MCF 10A (cell line): Measurements from ENCODE around the genes H1-5 and ZKSCAN4.

DNA sequence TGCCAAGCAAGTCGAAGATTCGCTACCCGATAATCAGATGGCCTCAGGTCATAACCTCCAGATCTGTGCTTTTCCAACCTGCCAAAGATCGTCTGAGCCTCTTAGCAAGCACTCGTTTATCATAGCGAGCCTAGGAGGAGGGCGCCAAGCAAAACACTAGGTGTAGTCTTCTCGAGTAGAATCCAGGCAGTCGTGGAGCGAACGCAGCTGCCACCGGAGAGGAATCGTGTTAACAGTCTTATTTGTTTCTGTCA, 21.0 kb upstream of the POM121L2 start:
- PRO-cap: bidirectional peak, plus-strand start at position 187 of the sequence, minus-strand start outside the sequence
- RRBS: no CpG with 5 or more reads among the region's 13 CpGs

DNA sequence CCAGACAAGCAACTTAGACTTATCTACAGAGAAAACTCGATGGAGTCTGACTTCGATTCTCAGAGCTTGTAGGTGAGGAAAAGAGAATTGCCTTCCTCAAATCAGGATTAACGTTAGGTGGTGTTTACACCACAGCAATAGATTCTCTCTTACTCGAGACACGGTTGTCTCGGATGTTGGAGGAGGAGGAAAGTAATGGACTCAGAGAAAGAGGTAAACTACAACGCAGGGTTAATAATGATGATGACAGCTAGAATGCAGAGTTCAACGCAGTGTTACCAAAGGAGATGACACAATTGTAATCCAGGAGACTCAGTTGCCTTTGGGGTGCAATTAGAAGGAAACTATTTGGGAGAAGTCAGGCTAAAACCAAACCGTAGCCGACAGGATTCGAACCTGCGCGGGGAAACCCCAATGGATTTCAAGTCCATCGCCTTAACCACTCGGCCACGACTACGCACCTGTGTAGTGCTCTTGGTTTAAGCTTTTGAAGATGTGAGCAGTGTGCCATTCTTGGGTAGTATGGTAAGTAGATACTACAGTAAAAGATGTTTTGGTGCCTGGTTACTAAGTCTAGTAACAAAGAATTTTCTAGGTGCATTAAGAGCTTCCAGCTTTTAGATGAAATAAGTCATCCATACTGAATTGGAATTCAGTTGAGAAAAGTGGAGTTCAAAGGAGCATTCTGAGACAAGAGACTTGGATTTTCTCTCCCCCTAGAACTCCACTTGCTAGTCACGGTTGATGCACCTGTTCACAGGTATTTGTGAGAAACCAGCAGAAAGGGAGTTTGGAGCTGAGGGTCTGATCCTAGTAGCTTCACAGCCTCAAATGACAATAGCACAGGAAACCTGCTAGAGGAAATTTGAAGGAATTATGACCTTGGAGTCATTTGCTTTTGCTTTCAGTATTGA, 32.8 kb upstream of the ZNF184 start:
- PRO-cap: bidirectional peak, plus-strand start at position 510 of the sequence, minus-strand start at position 463 of the sequence
- RRBS: no CpG with 5 or more reads among the region's 18 CpGs

- PRO-cap: no peak
- RRBS: no CpG with 5 or more reads among the region's 19 CpGs
These were observed 71.3 kb upstream of the ZNF184 start for GRCh38 chr6:27544223-27544645.

GRCh38 chr6:27553042-27553948, 80.4 kb upstream of the ZNF184 start:
- PRO-cap: bidirectional peak, plus-strand start at chr6:27553479, minus-strand start at chr6:27553186; bidirectional peak, plus-strand start at chr6:27553487, minus-strand start at chr6:27553500
- RRBS: no CpG with 5 or more reads among the region's 24 CpGs

DNA sequence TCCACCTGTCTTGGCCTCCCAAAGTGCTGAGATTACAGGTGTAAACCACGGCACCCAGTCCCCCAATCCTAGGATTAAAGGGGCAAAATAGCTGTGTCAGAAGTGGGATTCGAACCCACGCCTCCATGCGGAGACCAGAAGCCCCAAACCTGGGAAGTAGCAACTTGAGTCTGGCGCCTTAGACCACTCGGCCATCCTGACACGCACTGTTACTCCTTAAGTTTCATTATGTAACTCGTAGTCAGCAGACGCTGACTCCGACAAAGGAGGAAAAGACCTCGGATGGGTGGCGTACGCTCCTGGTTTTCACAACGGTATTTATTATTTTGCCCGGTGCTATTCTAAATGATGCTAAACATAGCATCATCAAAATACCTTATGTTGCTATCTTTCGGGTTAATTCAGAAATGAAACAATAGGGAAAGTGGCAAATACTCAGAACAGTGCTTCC, 129.6 kb upstream of the ZNF184 start:
- PRO-cap: unidirectional peak, minus-strand start at position 205 of the sequence
- RRBS: no CpG with 5 or more reads among the region's 16 CpGs

DNA sequence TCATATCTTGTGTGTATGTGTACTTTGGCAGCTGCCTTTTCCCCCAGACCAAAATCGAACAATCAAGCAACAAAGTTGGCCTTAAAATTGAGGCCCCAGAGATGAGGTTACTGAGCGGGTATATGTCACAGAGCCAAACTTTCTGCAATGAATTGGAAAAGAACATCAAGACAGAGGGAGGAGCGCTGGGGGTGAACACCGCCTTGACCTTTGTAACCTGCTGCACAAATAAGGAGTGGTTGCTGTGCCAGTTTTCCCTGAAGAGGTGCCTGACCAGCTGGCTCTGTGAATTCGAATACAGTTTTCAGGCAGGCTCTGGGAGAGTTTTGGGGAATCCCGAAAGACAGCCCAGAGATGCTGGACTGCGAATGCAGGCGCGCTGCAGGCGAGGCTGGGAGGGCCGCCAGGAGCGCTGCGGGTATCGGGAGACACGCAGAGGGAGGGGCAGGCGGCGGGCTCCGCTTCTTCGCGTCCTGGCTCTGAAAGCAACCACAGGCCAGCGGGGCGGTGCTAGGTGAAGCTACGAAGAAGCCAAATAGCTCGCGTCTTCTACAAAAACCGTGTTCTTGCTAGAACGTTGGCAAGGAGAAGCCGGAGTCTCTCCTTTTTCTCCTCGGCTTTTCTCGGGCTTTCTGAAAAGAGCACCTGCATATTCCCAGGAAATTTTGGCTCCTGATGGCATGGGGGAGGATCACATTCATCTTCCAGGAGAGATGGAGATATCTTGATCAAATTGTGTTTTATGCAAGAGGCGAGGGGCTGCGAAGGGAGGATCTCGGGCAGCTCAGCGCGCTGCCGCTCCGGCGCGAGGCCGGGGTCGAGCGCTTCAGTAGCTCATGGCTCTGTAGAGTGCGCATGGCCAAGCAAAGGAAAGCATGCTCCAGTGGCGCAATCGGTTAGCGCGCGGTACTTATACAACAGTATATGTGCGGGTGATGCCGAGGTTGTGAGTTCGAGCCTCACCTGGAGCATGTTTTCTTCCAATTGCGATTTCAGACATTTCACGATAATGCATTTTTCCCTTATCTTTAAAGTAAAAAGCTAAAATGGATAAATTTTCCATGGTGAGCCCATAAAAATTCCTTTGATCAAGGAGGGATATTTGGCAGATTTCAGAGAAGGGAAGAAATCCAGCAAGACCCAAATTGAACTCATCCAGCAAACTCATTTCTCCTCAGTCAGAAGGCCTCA, 158.0 kb upstream of the ZNF184 start:
- PRO-cap: bidirectional peak, plus-strand start at position 492 of the sequence, minus-strand start at position 456 of the sequence; bidirectional peak, plus-strand start at position 856 of the sequence, minus-strand start at position 838 of the sequence
- RRBS: no CpG with 5 or more reads among the region's 53 CpGs

- PRO-cap: no peak
- RRBS: no CpG with 5 or more reads among the region's 11 CpGs
These were observed 126.7 kb downstream of the H2BC13 start for GRCh38 chr6:27681057-27681303.

GRCh38 chr6:27726600-27726979, 81.1 kb downstream of the H2BC13 start:
- PRO-cap: unidirectional peak, plus-strand start at chr6:27726688
- RRBS: no CpG with 5 or more reads among the region's 9 CpGs

GRCh38 chr6:27728361-27728702, 79.4 kb downstream of the H2BC13 start:
- PRO-cap: no peak
- RRBS: no CpG with 5 or more reads among the region's 19 CpGs

- PRO-cap: bidirectional peak, plus-strand start at chr6:27791437, minus-strand start at chr6:27791432
- RRBS: no CpG with 5 or more reads among the region's 14 CpGs
These were observed 16.5 kb downstream of the H2BC13 start for GRCh38 chr6:27791078-27791786.

DNA sequence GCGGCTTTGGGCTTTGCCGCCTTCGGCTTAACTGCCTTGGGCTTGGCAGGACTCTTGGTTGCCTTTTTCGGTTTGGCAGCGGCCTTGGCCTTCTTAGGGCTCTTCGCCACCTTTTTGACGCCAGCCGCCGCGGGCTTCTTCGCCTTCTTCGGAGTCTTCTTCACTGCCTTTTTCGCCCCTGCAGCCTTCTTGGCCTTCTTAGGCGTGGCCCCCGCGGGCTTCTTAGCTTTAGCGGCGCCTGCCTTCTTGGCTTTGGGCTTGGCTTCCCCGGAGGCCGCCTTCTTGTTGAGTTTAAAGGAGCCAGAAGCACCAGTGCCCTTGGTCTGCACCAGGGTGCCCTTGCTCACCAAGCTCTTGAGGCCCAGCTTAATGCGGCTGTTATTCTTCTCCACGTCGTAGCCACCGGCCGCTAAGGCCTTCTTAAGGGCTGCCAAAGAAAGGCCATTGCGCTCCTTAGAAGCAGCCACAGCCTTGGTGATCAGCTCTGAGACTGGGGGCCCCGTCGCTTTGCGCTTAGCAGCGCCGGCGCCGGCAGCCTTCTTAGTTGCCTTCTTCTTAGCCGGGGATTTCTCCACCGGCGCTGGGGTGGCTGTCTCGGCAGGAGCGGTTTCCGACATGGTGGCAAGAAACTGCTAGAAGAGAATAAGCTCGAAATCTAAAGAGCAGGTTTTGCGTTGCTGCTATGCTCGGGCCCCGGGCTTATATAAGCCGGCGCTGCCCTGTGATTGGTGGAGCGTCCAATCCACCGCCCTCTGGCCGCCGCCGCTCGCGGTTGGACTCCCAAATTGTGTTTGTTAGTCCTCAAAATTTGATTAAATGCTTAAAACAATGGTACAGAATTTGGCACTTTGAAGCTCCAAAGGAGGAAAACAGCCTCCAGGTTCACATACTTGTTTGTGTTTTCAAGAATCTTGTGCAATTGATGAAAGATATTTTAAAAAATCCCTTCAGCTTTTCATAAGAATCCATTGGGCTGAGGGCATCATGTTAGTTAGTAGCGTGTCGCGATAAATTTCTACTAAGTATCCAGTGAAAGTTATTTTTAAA, at the start of gene H1-5:
TSS of gene H1-5 (minus strand) at position 676 of the 1,047 bp plus-strand sequence.
- PRO-cap: bidirectional peak, plus-strand start at position 748 of the sequence, minus-strand start at position 676 of the sequence
- RRBS: no CpG with 5 or more reads among the region's 55 CpGs

GRCh38 chr6:28147523-28148180, 6.0 kb downstream of the ZKSCAN8 start:
- PRO-cap: no peak
- RRBS: no CpG with 5 or more reads among the region's 2 CpGs

GRCh38 chr6:28251382-28252522, at the start of gene ZKSCAN4:
ZKSCAN4 (minus strand) TSS chr6:28252269.
- PRO-cap: bidirectional peak, plus-strand start at chr6:28251740, minus-strand start at chr6:28251742; bidirectional peak, plus-strand start at chr6:28252394, minus-strand start at chr6:28252296
- RRBS: 3% methylated on average over 3 of the region's 44 CpGs

GRCh38 chr6:28334991-28335626, 839 bp downstream of the ZSCAN31 start:
- PRO-cap: bidirectional peak, plus-strand start at chr6:28335754, minus-strand start at chr6:28335507
- RRBS: 1% methylated on average over 4 of the region's 14 CpGs

GRCh38 chr6:28372081-28372519, 22.4 kb downstream of the ZKSCAN3 start:
- PRO-cap: no peak
- RRBS: no CpG with 5 or more reads among the region's 5 CpGs

GRCh38 chr6:28621134-28621744, 34.1 kb upstream of the SCAND3 start:
- PRO-cap: no peak
- RRBS: no CpG with 5 or more reads among the region's 27 CpGs

DNA sequence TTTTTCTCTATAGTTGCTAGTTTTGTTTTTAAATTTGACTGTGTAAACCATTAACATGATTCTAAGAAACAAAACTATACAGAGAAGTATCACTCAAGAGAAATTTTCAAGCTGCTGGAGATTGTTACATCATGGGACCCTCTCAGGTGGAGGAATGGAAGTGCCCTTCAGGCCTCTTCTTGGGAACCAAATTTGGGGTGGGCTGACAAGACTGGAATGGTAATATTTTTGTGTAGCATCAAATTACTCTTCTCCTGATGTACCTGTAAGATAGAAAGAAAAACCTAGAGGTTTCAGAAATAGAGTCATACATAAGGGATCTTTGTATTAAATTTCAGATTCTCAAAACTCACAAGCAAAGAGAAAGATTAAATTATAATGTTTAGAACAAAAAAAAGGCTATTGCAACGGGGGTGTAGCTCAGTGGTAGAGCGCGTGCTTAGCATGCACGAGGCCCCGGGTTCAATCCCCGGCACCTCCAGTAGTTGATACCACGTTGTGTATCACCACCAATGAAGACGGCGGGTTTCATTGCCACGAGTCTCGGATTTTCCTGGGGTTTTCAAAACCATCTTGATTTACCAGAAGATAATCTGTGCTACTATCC, 132.3 kb upstream of the SCAND3 start:
- PRO-cap: unidirectional peak, plus-strand start at position 405 of the sequence
- RRBS: no CpG with 5 or more reads among the region's 11 CpGs

GRCh38 chr6:28720300-28720842, 133.3 kb upstream of the SCAND3 start:
- PRO-cap: no peak
- RRBS: no CpG with 5 or more reads among the region's 15 CpGs

GRCh38 chr6:28727029-28727633, 140.0 kb upstream of the SCAND3 start:
- PRO-cap: unidirectional peak, minus-strand start at chr6:28727152
- RRBS: no CpG with 5 or more reads among the region's 6 CpGs

DNA sequence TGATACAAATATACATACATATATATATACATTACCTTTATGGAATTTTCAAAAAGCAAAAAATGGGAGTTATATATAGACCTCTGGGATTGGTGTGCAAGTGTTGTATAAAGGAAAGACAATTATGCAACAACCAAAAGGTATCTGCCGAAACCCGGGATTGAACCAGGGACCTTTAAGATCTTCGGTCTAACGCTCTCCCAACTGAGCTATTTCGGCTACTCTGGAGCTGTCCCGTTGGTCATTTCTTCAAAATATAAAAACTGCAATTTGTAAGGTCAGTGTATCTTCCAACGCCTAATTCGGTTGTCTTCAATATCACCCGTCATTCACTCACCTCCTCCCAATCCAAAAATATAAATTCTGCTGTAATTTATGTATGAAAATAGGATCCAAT, 100.6 kb downstream of the TRIM27 start:
- PRO-cap: unidirectional peak, minus-strand start at position 221 of the sequence
- RRBS: no CpG with 5 or more reads among the region's 9 CpGs